H4 (cell line): Measurements from ENCODE around the gene PDGFRB.

DNA sequence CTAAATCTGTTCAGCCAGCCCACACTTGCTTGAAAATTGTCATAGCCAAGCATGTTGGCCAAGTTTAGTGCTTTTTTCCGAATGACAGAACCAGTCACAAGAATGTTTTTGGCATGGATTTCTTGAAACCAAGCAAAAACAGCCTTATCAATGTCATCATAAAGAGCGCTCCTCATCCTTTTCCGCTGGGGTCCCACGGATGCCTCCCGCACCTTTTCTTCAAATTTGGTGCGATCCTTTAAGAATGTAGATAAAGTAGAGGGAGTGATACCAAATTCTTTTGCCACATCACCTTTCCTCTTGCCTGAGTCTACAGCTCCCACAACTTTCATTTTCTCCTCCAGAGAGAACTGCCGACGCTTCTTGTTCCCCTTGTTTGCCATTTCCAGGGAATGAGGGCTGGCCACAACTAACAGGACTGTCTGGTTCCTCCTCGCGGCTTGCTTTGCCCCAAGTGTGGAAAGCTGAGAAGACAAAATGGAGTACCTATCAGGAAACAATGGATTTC is 4.4 kb downstream of the TIGD6 start:
- RAMPAGE, long total RNA = no peak

GRCh38 chr5:150093993-150094494 is 7.7 kb upstream of the CSF1R start:
- RAMPAGE, long total RNA = no peak

- RAMPAGE, long total RNA = no peak
Observed at GRCh38 chr5:150115464-150116138, 29.2 kb upstream of the CSF1R start.

GRCh38 chr5:150154073-150154808 is 1.4 kb downstream of the PDGFRB start:
- RAMPAGE, long total RNA = no peak

DNA sequence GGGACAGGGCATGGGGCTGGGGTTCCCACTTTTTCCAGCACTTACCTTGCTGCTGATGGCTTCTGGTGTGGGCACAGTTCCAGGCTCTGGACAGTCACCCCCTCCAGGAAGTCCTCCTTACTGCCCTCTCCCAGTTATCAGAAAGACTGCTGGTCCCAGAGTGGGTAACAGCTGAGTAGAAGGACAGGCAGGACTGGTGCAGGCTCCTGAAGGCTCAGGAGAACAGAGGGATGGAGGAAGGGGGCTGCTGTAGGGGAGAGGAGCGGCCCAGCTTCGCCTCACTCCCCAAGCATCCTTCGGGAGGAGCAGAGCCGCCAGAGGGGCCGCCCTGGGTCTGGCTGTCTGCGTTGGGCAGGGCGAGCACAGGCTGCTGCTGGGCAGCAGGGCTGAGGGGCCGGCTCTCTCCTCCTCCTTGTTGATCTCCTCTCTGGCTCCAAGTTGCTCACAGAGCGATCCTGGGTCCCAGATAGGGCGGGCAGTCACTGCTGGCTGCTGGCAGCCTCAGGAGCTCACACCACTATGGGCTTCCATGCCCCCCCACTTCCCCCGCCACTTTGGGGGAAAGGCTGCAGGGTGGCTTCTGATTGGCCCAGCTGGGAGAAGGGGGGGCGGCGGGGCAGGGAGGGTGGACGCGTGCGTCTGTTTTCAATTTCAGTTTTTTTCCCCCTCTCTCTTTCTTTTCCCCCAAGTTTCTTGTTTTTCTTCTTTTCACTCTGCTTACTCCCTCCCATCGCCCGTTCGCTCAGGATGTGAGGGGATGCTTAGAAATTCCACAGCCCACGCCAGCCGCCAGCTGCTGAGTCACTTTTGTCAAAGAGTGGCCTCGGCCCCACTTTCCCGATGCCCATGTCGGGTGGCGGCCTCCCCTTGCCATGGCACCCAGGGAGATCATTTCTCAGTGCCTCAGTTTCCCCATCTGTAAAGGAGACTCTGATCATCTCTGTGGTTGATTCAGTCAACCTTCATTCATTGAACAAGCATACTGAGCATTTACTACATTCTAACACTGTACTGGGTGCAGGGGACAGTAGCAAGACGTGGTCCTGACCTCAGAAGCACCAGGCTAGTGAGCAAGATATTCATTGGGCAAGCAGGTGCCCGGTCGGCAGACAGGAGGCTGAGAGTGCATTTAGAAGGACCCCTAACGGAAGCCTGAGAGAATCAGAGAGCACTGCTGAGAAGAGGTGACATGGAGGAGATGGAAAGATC is at the start of gene PDGFRB:
PDGFRB (minus strand) TSS at position 494 of the 1,209 bp plus-strand sequence.
- RAMPAGE, long total RNA = no peak

DNA sequence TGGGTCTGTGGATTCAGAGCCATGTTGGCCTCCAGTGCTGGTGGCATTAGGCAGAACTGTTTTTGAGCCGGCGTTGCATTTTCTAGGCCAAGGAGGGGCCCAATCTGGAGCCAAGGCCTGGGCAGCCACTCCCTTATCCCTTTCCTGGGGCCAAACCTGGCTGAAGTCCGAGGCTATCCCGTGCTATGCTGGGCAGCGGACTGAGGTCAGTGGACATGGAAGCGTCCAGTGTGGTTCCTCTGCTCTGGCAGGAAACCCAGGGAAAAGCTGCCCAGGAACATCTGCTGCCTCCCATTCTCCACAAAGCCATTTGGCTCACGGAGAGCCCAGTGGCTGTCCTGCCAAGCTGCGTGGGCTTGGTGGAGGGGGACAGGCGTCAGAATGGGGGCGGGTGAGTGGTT is 9.7 kb upstream of the SLC6A7 start:
- RAMPAGE, long total RNA = no peak

DNA sequence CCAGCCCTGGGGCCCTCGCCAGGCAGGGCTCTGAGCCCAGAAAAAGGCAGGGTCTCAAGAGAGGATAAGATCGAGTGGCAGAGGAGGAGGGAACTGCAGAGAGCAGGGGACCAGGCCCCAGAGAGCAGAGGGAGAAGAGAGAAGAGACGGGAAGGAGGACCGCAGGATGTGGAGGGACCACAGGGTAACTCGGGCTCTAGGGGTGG is 45.3 kb downstream of the CAMK2A start:
- RAMPAGE, long total RNA = no peak

- RAMPAGE, long total RNA = no peak
Observed at GRCh38 chr5:150288698-150289328, 760 bp downstream of the CAMK2A start.

DNA sequence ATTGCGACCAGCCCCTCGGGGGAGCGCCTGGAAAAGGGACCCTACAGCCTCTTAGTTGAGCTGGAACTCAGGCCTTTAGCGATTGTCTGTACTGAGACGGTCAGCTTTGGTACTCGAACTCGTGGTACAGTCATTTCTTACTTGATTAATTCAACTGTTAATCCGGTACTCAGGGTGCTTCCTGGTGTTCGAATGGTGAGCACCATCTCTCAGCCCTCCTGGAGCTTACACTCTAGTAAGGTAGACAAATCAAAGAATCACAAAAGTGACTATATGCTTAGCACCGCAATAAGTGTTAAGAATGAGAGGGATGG is 702 bp downstream of the TCOF1 start:
- RAMPAGE, long total RNA = no peak

- RAMPAGE, long total RNA = no peak
Observed at GRCh38 chr5:150374884-150375405, 17.4 kb downstream of the TCOF1 start.

GRCh38 chr5:150401649-150402307 is 10.9 kb downstream of the CD74 start:
- RAMPAGE, long total RNA = no peak

DNA sequence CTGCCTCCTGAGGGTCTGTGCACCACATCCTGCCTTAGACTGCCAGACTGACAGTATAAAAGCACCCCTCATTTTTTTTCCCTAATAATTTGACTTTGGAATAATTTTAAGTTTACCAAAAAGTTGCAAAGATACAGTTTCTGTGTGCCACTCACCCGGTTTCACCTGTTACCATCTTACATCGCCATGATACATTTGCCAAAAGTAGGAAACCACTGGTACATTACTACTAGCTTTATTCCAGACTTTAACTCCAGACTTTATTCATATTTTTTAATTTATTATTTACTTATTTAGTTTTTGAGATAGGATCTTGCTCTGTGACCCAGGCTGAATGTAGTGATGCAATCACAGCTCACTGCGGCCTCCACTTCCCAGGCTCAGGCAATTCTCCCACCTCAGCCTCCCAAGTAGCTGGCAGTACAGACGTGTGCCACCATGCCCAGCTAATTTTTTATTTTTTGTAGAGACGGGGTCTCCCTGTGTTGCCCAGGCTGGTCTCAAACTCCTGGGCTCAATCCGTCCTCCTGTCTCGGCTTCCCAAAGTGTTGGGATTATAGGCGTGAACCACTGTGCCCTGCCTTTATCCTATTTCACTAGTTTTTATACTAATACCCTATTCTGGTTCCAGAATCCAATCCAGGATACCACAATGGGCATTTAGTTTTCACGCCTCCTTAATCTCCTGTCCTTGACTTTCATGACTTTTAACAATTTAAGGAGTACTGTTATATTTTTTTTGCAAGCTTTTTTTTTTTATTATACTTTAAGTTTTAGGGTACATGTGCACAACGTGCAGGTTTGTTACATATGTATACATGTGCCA is 6.9 kb downstream of the RPS14 start:
- RAMPAGE, long total RNA = no peak

DNA sequence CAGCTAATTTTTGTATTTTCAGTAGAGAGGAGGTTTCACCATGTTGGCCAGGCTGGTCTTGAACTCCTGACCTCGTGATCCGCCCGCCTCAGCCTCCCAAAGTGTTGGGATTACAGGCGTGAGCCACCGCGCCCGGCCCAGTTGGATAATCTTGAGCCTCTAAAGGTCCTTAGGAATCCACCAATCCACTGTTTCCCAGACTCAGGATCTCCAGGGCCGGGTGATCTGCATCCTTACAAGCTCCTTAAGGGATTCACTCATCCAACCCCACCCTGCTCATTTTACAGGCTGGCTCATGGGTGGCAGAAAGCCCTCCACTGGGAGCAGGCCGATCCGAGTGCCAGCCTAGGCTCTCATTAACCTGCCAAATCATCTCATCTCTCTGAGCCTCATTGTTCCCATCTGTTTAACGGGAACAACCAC is 23.2 kb upstream of the NDST1 start:
- RAMPAGE, long total RNA = no peak

GRCh38 chr5:150485130-150486034 is 22.5 kb upstream of the NDST1 start:
- RAMPAGE, long total RNA = no peak

GRCh38 chr5:150487038-150487320 is 21.0 kb upstream of the NDST1 start:
- RAMPAGE, long total RNA = no peak

GRCh38 chr5:150498954-150499541 is 8.9 kb upstream of the NDST1 start:
- RAMPAGE, long total RNA = no peak

- RAMPAGE, long total RNA = no peak
Observed at GRCh38 chr5:150504862-150505258, 3.1 kb upstream of the NDST1 start.

DNA sequence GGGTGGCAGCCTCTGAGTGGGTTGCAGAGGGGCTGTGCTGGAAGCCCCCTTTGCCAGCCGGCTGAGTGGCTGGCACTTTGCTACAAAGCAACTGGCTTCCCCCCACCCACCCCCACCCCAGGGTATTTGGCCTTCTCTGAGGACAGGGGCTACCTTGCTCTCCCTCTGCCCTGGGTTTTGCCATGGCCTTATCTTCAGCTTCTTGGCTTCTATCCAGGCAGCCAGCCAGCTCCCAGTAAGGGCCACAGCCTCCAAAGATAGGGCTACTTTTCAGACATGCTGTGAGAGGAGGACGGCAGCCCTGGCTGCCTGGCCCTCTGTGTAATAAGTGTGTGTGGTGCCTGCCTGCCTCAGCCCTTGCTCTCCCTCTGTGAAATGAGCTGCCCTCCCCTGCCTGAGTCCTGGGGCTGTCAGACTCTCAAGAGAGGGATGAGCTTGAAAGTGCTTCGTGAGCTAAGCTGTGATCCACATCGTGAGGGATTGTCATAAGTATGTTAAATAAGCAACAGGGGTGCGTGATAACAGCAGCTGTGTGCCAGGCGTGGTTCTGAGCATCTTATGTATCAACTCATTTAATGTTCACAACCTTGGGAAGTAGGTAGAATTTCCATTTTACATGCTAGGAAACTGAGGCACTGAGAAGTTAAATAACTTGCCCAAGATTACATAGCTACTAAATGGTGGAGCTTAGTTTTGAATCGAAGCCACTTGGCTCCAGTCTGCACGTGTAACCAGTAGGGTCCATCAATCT is 8.1 kb downstream of the NDST1 start:
- RAMPAGE, long total RNA = no peak

DNA sequence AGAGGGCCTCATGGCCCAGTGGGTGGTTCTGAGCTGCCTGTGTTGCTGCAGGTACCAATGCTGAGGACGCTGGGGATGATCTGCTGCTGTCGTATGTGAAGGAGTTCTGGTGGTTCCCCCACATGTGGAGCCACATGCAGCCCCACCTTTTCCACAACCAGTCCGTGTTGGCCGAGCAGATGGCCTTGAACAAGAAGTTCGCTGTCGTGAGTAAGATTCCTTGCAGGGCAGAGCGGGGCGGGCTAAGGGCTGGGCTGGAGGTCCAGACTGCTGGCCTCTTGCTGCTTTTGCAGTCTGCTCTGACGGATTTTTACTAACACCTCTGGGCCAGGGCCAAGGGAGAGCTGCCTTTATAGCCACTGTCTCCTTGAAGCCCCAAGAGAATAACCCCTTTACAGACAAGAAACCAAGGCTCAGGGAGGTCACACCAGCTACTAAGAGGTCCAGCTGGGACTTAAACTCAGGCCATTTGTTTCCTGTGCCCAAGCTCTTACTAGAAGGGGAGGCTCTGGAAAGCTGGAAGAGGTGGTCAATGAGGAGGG is 27.0 kb downstream of the NDST1 start:
- RAMPAGE, long total RNA = no peak

DNA sequence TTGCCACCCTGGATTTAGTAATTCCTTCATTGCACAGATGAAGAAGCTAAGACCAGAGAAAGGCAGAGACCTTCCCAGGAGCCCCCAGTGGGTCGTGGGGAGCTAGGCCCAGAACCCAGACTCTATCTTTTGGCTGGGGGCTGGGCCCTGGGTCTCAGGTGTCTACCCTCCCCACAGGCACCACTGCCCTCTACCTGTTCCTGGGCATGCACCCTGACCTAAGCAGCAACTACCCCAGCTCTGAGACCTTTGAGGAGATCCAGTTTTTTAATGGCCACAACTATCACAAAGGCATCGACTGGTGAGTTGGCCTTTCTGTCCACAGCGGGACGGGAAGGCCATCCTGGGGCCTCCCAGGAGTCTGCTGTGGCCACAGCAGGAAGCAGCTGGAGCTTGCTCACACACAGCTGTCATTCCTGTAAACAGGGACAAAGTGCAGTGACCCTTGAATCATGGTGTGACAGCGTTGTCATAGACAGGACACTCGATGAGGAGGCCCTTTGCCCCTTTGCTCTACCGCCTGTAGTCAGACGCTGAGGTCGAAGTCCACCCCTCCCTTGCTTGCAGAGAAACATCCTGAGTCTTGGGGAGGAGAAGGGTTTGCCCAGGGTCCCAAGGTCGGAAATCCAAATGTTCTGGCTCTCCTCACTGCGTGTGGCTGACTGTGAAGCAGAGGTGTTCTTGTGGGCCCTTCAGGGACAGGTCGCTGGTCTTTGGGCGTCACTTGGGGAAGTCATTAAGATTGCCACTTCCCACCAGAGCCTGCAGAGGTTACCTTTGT is 34.9 kb downstream of the NDST1 start:
- RAMPAGE, long total RNA = no peak